NCI-H460 (cell line): ENCODE measurements around a stretch of chr2.

GRCh38 chr2:85912039-85912652 is 23.4 kb upstream of the ST3GAL5 start:
RAMPAGE:
- cytosol, long total RNA, result no peak
- long total RNA, result no peak
- nucleus, long total RNA, result no peak

DNA sequence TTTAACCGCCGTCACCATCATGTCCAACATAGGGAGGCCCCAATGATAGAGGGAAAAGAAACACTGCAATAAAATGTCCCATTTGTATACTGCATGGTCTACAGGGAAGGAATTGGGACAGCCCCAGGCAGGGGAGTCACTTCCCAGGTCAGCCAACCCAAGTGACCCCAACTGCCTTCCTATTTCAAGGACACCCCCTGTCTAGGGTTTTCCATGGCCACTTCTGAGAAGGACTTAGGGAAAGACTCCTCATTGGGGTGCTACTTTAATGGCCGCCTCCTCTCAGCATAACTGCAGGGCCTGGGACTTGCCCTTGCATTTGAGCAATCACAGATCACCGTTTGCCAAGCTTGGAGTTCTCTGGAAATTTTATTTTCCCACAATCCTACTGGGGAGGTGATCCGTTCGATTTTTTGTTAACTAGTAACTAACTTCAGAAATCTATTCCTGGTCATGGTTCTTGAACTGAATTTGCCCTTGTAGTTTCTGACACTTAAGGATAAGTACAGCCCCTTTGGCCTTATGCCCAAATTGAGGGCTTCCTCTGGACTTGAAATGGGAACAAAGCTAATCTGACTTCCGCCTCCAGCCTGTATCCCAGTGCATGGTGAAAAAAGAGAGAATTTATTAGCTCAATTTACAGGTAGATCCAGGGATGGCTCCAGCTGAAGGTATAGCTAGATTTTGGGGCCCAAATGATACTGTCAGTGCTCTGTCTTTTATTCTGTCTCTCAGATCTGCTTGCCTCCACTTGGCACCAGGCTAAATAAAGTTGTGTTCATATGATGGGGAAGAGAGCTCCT is 60.5 kb upstream of the ST3GAL5 start:
RAMPAGE:
- cytosol, long total RNA, result no peak
- long total RNA, result no peak
- nucleus, long total RNA, result no peak

DNA sequence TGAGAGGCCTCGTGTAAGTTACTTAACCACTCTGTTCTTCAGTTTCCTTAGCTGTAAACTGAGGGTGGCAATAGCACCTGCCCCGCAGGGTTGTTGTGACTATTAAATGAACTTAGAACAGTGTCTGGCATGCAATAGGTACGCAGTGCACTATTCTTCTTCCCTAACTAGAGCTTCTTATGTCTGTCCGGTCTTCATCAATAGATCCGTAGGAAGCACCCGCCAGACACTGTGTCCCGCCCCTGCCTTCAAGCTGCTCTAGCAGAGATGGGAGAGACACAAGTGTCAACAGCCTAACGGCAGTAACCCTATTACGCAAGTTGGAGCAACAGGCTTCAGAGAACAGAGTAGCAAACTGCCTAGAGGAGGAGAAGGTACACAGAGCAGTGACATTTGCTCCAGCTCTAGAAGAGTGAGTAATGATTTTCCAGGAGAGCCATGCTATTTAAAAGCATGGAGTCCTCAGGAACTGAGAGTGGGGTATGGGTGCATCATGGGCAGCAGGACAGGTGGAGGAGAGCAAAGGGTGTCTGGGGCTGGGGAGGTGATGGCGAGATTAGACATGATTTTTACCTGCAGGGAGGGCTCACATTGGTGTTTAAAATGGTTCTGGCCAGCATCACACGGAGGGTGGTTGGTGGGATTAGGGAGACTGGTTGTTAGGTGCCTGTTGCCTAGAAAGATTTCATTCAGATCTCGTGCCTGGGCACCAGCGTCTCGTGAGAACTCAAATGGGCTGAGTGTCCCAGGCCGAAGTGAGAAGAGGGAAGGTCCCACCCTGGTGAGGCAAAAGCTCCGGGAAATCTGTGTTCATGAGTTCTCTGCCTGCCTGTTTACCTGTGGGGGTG is 63.0 kb upstream of the ST3GAL5 start:
RAMPAGE:
- cytosol, long total RNA, result no peak
- long total RNA, result no peak
- nucleus, long total RNA, result no peak

DNA sequence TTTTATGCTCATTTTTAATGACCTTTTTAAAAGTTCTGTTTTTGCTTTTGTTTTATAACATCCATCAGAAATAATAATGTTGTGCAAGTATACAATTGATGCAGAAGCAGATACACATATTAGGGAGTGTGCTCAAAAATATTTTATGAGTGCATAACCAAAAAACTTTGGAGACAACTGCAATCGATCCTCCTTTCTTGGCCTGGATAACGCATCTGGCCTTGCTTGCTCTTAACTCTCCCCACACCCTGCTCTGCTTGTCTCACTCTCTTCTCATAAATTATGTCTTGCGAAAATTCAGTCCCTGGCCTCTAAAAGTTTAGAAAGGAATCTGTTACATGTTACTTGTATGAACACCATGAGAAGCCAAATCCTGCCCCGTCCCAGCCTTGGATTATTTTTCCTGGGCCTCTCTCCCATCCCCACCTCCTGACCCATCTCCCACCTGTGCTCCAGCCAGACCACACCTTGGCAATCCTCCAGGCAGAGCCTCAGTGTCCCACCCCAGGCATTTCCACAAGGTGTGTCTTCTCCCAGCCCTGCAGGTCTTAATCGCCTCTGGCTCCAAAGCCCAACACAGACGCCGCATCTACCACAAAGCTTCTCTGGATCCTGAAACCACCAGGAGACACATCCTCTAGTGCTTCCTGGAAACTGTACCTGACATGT is 99.4 kb upstream of the ST3GAL5 start:
RAMPAGE:
- cytosol, long total RNA, result no peak
- long total RNA, result no peak
- nucleus, long total RNA, result no peak

DNA sequence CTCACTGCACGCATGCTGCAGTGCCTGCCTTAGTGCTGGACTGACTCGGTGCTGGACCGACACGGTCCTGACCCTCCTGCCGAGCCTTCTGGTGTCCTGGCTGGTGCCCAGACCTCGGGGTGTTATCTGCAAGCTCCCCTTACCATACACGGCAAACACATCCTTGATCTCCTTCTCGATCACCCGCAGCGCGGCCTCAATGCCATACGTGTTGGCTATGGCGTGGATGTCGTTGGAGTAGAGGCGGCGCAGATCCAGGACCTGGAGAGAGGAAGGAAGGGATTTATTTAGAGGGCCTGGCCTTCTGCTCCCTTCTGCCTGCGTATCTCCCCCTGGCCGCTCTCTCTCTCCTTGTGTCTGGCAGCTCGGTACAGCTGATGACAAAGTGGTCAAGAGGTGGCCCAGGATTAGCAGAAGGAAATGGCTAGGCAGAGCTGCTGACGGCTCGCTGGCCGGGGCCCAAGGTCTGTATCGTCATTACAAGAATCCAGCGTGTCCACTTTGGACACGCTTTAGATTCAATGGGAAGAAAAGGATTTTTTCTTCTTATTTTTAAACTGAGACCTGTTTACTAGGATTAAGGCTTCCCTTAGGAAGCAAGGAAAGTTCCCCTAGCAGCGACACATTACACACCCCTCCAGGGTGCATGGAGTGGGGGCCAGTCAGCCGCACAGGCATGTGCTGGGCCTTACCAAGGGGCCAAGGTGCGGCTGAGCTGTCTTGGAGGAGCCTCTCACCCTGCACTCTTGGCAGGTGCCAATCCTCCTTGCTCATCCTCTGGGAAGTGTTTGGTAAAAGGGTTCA is 77.0 kb downstream of the POLR1A start:
RAMPAGE:
- cytosol, long total RNA, result no peak
- long total RNA, result no peak
- nucleus, long total RNA, result no peak

RAMPAGE:
- cytosol, long total RNA, result no peak
- long total RNA, result no peak
- nucleus, long total RNA, result no peak
Measured at GRCh38 chr2:86036299-86036986, 69.2 kb downstream of the POLR1A start.

DNA sequence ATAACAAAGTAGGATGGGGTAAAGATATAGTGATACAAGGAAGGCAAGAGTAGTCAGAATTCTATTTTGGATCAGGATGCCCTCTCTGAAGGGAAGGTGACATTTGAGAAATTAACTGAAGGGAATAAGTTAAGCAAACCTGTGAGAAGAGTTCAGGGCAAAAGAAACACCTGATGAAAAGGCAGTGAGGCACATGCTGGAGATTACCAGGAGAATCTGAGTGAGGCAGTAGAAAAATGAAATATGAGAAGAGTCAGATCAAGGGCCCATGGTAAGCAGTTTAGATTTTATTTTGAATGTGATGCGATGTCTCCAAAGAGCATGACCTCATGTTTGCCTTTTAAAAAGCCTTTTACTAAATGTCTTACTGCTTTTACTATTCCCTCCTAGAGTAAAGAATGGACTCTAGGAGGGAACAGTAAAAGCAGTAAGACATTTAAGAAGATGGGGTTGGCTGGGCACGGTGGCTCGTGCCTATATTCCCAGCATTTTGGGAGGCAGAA is 2.5 kb downstream of the IMMT start:
RAMPAGE:
- cytosol, long total RNA, result no peak
- long total RNA, result no peak
- nucleus, long total RNA, result no peak

DNA sequence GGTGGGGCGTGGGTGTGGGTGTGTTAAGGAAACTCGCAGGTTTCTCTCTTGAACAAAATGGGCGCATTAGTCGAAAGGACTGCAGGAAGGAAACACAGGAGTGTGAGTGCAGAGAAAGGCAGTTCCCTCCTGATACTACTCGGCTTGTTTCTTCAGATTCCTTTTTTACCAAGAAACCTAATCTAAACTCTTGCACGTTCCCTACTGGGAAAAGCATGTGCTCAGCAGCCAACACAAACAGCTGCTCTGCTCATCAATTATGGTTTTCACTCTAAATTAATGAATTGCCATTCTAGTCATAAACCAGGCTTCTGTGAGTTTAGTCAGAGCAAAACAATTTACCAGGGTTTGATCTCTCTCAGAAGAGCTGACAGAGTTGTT is 57.4 kb downstream of the REEP1 start:
RAMPAGE:
- cytosol, long total RNA, result no peak
- long total RNA, result no peak
- nucleus, long total RNA, result no peak

DNA sequence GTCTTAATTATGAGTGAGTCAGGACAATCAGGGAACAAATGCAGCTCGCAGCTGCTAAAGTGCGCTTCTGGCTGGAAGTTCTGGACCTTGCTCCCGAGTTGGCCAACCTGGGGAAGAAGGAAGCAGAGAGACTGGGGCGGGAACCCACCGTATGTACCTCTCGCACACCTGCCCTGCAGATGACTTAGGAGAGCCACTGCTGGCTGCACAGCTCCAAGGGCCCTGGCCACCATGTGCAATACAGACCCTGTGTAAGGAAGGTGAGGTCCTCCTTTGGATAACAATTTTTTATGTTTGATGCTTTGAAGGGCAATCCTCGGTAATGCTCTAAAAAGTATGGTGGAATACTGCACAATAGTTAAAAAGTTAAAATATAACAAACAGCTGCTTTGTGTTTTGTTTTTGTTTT is 42.3 kb downstream of the REEP1 start:
RAMPAGE:
- cytosol, long total RNA, result no peak
- long total RNA, result no peak
- nucleus, long total RNA, result no peak

RAMPAGE:
- cytosol, long total RNA, result no peak
- long total RNA, result no peak
- nucleus, long total RNA, result no peak
Measured at GRCh38 chr2:86536816-86537282, 26.4 kb downstream of the CHMP3 start.

RAMPAGE:
- cytosol, long total RNA, result no peak
- long total RNA, result no peak
- nucleus, long total RNA, result no peak
Measured at GRCh38 chr2:86751846-86752242, 31.8 kb downstream of the RMND5A start.

DNA sequence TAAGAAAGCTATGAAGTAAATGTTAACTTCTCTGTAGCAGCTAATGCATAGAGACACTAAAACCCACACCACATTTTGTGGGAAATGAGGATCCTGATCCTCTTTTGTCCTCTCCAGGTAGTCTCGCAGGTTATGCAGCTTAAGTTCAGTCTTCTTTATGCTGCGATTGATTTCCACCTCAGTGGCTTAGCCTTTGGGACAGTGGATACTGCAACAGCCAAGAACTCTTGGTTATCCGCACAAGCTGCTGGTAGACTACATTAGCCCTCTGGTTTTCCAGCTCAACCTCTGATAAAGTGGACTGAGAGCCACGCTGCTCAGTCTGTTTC is 14.4 kb downstream of the CD8A start:
RAMPAGE:
- cytosol, long total RNA, result no peak
- long total RNA, result no peak
- nucleus, long total RNA, result no peak

GRCh38 chr2:86776988-86777378 is 13.7 kb downstream of the CD8A start:
RAMPAGE:
- cytosol, long total RNA, result no peak
- long total RNA, result no peak
- nucleus, long total RNA, result no peak

GRCh38 chr2:86785939-86786753 is 4.6 kb downstream of the CD8A start:
RAMPAGE:
- cytosol, long total RNA, result no peak
- long total RNA, result no peak
- nucleus, long total RNA, result no peak

DNA sequence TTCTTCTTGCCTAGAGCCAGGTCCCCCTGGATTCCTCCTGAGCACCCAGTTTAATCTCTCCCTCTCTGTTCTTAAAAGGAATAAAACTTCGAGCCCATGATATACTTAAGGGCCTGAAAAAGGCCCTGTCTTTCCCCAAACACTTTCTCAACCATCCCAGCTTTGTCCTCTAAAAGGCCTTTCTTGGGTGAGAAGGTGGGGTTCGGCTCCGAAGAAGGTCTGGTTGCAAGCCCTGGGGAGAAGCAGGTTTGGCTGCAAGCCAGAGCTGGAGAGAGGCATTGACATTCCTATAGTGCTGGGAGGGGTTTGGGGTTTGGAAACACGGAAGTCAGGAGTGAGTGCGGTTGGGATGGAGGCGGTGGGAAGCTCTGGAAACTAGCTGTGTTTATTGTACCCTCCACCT is 5.8 kb downstream of the CD8B start:
RAMPAGE:
- cytosol, long total RNA, result no peak
- long total RNA, result no peak
- nucleus, long total RNA, result no peak

DNA sequence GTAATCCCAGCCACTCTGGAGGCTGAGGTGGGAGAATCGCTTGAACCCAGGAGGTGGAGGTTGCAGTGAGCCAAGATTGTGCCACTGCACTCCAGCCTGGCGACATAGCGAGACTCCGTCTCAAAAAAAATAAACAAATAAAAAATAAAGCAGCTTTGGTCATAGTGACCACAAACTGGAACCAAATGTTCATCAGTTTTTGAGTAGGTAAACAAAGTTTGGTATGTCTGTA is 114.9 kb upstream of the PLGLB1 start:
RAMPAGE:
- cytosol, long total RNA, result no peak
- long total RNA, result no peak
- nucleus, long total RNA, result no peak

DNA sequence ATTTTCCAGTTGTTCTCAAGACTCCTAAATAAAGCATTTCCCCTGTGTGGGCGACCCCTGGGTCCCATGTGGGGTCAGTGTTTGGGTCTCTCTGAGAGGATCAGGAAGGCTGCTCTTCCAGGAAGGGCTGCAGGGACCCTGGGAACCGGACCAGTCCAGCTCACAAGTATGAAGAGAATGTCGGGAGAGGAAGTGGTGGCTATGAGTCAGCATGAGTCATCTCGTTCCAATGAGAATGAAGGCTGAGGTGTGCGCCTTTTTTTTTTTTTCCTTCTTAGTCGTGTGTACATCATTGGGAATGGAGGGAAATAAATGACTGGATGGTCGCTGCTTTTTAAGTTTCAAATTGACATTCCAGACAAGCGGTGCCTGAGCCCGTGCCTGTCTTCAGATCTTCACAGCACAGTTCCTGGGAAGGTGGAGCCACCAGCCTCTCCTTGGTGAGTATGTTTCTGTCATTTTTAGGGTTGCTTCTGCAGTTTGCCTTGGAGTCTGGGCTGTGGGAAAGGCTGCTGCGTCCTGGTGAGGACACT is 292.6 kb upstream of the PLGLB2 start:
RAMPAGE:
- cytosol, long total RNA, result start-site peak on the plus strand centred at position 310 of the sequence, 177 bp wide, 715 and 492 reads in 2 replicates
- long total RNA, result start-site peak on the plus strand centred at position 283 of the sequence, 25 bp wide, 47 and 382 reads in 2 replicates
- nucleus, long total RNA, result start-site peak on the plus strand centred at position 297 of the sequence, 187 bp wide, 658 and 57 reads in 2 replicates

GRCh38 chr2:87476742-87477385 is 271.0 kb upstream of the PLGLB2 start:
RAMPAGE:
- cytosol, long total RNA, result no peak
- long total RNA, result no peak
- nucleus, long total RNA, result no peak

DNA sequence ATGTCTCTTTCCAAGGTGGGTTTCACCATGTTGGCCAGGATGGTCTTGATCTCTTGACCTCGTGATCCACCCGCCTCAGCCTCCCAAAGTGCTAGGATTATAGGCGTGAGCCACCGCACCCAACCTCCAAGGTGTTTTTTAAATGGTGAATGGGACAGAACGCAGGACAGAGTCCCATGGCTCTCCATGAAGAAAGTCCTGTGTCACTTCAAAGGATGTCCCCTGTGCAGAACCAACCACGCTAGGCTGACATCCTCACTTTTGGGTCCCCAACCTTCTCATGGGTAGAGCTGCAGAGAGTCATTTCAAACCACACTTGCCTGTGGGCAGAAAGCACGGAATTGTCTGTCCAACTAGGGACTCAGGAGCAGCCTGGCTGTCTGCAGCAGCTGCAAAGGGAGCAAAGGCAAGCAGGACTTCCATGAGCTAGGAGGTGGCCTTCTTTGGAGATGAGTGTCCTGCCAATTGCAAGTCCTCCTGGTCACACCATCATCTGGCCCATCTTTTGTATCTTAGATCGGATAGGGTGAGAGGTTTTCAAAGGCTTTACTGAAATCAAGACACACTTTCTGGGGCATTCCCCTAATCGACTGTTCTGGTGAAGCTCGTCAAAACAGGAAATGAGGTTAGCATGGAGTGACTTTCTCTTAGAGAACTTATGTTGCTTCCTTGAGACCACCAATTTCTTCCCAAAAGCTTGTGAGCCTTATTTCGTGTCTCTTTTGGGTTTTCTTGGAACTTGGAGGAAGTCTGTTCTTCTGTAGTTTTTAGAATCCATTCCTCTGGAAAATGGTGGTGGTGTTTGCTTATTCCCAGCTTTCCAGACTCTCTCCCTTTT is 222.4 kb upstream of the PLGLB2 start:
RAMPAGE:
- cytosol, long total RNA, result no peak
- long total RNA, result no peak
- nucleus, long total RNA, result no peak

DNA sequence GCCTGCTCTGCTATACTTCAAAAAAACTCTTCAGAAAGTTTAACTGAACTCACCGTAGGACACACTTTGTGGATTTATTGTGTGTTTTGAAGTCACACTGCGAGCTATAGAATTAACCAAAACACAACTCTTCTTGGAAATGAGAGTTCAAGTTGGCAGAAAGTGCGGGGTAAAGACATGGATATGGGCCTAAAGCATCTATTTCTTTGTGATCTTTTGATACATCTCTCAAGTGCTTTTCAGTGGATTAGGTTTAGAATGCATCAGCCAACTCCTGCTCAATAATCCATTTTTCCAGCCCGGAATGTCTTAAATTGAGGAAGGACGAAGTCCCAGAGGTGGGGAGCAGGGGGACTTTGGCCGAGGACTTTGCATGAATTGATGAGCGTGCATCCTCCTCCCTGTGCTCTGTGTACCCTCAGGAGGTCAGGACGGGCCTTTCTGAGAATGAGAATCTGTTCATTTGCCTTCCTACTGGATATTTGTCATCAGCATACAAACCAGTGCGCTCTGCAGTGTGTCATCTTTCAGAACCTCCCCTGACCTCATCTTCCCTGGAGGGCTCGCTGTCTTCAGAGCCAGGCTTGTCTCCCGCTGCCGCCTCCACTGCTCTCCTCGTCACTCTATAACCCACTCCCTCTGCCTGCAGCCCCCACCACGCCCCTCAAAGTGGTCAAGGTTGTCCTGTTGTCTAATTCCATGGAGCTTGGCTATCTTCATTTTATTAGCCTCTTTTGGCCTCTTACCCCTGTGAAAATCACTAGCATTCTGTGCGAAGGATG is 2.6 kb downstream of the PLGLB2 start:
RAMPAGE:
- cytosol, long total RNA, result no peak
- long total RNA, result no peak
- nucleus, long total RNA, result no peak